GM12891 (cell line): ENCODE measurements around a stretch of chr11.

DNA sequence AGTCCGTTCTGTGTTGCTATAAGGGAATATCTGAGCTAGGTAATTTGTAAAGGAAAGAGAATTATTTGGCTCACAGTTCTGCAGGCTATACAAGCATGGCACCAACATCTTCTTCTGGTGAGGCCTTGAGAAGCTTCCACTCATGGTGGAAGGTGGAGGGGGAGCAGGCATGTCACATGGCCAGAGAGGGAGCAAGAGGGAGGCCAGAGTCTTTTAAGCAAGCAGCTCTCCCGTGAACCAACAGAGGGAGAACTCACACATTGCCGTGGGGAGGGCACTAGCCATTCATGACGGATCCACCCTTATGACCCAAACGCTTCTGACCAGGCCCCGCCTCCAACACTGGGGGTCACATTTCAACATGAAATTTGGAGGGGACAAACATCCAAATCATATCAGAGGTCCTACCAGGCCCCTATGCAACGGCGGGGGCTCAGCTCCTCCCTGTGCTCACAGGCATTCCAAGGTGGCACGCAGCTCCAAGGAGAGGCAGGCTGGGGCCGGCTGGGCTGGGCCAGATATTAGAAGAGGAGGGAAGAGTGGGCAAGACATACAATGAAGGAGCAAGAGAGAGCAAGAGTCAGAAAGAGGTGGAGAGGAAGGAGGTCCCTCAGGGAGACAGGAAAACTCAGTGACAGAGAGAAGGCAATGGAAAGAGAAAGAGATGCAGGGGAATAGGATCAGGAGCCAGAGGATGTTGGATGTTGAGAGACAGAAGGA is 4.7 kb downstream of the C11orf96 start:
- RRBS: no CpG with 5 or more reads among the region's 10 CpGs

DNA sequence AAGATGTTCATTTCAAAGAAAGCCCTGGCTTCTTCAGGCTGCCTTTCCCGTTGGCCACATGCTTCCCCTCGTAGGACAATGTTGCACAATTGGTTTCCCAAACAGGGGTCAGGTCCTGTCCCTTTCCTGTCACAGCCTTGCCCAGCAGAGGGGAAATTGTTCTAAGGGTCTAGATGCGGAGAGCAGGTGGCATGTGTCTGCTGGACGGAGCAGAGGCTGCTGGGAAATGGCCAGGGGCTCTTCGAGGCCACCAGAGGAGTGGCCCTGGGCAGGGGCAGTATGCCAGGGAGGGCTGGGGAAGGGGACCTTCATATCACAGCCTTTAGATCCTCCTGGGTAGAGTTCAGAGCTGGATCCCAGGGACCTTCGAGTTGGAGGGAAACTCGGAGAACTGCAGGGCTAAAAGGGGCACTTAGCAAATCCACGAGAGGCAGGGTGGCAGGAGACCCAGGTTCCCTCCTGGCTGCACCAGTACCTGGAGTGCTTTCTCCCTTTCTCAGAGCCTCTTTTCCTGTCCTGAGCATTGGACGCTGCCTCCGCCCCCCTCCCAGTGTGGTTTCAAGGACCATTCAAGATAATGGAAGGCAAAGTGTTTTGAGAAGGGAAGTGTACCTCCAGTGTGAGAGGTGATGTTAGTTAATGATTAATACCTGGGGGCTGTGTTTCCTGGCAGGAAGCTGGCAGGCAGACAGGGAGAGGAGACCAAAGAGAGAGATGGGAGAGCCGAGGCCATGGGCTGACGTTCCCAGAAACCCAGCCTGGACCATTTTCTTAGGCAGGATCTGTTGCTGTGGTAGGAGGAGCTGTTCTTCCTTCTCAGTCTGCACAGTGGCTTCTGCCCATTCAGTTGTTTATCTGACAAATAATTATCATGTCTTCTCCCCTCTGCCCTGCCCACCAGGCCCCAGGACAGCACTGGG is 42.5 kb downstream of the C11orf96 start:
- RRBS: no CpG with 5 or more reads among the region's 12 CpGs

DNA sequence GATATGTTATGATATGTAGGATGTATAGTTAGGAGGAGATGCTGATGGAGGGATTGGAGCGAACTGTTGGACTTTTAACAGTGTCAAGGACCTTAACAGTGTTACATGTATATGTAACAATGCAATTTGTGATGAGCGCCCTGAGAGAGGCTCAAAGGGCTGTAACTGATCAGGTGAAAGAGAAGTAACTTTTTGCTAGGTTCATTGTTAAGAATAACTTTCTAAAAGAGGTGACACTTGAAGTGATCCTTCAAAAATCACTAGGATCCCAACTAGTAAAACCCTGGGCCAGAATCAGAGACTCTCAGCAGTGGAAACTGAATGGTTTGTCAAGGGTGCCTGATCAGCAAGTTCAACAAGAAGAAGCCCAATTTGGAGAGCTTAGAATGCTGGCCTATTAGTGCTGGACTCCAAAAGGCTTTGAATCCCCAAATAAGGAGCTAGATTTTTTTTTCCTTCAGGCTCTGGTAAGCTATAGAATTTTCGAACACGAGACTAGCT is 71.4 kb downstream of the ALX4 start:
- RRBS: no CpG with 5 or more reads among the region's 4 CpGs

DNA sequence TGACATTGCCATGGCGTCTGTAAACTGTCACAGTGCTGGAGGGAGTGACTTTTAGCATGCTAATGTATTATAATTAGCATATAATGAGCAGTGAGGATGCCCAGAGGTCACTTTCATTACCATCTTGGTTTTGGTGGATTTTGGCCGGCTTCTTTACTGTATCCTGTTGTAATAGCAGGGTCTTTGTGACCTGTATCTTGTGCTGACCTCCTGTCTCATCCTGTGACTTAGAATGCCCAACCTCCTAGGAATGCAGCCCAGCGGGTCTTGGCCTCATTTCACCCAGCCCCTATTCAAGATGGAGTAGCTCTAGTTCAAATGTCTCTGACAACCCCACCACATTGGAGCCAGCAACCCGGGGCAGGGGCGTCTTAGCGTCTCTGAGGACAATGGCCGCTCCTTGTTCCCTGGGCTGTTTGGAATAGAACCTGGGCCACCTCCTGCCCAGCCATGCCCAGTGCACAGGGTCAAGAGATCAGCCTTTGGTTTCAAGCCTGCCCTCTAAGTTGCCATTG is 34.8 kb upstream of the CD82 start:
- RRBS: no CpG with 5 or more reads among the region's 7 CpGs

GRCh38 chr11:44590642-44591807 is 25.6 kb downstream of the CD82 start:
- RRBS: no CpG with 5 or more reads among the region's 11 CpGs

DNA sequence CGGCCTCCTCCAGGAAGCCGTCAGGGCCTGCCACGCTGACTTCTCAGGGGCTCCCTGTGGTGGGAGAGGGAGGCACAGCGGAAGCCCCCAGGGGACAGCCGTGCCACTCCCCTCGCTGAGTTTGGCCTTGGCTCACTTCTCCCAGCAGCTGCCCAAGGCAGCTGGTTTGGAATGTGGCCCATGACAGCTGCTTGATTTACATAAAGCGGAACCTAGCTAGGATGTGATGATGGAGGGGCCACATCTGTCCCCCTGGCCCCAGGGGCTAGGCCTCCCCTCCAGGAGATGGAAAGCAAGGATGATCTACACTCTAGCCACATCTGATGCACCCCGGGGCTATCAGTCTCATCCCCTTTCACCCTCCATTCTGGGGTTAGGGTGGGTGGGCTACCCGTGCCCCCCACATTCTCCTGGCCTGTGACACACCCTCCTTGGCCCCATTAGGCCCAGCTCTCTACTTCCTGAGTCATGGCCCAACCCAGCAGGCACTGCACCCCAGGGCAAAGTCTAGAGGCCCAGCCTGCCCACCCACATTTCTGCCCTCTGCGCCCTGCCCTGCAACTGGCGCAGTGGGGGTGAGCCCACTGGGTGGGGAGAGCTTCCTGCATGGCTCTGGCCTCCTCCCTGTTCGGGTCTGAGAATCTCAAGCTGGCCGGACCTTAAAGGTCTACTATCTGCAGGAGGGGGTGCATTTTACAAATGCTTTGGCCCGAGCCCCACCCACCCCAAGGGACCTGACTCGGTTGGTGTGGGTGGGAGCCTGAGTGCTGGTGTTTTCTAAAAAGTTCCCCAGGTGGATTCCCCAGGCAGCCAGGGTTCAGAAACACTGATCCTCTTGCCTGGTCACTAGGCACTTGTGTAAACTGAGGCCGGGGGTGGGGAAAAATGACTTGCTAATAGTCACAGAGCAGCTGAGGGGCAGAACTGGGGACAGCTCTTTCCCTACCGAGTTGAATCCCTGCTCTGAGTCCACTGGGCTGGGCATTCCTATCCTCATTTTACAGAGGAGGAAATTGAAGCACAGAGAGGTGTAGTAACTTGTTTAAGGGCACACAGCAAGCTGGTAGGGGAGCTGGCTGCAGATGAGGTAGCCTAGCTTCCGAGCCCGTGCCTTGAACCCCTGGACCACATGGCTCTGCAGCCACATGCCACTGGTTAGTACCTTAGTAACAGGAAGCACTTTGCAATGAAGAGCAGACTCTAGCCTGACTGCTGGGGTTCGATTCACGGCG is 36.0 kb downstream of the CD82 start:
- RRBS: no CpG with 5 or more reads among the region's 22 CpGs

GRCh38 chr11:44627694-44628525 is 62.4 kb downstream of the CD82 start:
- RRBS: no CpG with 5 or more reads among the region's 8 CpGs

DNA sequence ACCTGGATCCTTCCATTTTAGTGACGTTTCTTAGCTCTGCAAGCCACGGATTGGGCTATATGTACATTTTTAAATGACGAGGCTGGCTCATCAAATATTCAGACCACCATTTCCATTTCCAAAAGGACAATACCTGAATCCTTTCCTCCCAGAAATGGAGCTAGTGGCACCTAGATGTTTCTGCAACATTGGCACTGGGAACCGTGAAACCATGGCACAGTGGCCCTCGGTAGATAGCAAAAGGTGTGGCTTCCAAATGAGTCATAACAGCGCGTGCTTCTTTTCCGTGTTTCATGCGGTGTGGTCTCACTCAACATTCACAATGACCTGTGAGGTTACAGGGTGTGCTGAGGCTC is 67.5 kb downstream of the TP53I11 start:
- RRBS: no CpG with 5 or more reads among the region's 9 CpGs

GRCh38 chr11:44906706-44907106 is 44.0 kb downstream of the TP53I11 start:
- RRBS: no CpG with 5 or more reads among the region's 5 CpGs

- RRBS: no CpG with 5 or more reads among the region's 16 CpGs
These were observed 23.4 kb downstream of the TP53I11 start for GRCh38 chr11:44927262-44927772.

DNA sequence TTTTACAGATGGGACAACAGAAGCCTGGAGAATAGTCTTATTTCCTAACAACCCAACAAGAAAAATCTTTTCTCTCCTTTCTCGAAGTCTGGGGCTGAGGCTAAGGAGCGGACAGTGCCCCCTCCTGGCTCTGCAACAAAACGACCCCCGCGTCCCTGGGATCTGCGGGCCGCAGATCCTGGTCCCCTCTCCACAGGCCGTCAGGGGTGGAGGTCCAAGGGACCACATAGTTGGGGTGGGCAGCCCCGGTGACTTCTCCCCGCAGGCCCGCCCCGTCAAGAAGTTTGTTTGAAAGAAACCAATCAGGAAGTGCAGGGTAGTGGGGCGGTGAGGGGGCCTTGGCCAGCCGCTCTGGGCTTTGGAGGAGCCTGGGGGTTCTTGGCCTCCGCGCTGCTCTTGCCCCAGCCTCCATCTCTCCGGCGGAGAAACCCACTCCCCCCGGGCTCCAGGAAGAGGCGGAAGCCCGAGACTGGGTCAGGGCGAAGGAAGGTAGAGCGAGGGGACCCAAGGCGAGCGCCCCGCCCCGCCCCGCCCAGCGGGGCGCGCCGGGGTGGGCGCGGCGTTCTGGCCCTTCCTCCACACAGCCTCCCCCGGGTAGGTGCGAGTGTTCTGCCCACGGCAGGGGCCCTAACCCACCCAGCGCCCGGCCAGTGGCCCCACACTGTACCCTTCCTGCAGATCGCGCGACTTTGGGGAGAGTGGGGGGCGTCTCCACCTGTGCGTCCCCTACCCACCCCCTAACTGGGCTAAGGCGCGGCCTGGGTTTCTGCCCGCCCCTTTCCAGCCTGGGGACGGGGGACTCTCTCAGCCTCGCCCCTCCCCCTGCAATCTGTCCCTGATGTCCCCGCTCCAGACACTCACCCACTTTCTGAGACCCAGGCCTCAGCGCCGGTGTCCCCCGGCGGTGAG is 1.3 kb downstream of the TP53I11 start:
- RRBS: 2% methylated on average over 9 of the region's 55 CpGs

DNA sequence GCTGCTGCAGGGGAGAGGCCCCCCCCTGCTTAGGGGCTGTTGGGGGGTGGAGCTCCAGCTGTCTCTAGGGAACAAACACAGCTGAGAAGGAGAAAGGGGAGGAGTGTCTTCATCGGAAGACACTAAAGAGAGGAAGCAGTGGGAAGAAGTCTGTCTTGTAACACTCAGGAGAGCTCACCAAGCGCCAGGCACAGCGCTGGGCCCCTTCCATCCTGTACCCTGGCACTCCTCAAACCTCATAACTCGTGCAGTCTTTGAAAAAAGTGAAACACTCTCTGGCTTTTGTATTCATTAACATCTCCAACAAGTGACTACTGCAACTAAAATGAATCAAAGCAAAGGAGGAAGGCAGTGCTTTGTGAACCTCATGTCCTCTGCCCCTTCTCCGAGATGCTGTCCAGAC is 67.4 kb upstream of the PRDM11 start:
- RRBS: no CpG with 5 or more reads among the region's 5 CpGs

DNA sequence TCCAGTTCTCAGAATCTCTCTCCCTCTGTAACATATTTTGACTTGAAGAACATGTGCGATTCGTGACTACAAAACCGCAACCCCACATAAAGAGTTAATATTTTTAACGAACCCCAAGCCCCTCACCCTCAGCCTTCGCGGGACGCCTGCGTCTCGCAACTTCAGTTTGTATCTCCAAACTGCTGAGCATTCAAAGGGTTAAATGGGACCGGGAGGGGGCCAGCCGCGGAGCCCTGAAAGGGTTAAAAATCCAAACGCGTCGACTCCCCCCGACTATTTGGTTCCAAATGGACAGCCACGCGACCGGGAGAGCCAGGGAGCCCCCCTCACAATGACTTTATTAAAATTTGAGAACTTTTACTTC is 460 bp upstream of the PRDM11 start:
- RRBS: 2% methylated on average over 7 of the region's 19 CpGs

DNA sequence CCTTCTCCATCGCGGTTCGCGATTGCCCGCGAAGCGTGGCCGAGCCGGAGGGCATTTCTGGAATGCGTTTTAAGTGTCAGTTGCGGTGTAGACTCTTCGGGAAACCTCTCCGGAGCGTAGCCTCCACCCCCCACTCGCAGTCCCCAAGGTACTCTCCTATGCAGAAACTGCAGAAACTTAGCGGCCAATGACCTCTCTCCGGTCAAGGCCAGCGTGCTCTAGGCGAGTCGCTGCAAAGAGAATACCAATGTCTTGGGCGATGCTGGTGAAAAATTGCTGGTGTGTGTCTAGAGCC is 942 bp downstream of the PRDM11 start:
- RRBS: 7% methylated on average over 5 of the region's 21 CpGs

DNA sequence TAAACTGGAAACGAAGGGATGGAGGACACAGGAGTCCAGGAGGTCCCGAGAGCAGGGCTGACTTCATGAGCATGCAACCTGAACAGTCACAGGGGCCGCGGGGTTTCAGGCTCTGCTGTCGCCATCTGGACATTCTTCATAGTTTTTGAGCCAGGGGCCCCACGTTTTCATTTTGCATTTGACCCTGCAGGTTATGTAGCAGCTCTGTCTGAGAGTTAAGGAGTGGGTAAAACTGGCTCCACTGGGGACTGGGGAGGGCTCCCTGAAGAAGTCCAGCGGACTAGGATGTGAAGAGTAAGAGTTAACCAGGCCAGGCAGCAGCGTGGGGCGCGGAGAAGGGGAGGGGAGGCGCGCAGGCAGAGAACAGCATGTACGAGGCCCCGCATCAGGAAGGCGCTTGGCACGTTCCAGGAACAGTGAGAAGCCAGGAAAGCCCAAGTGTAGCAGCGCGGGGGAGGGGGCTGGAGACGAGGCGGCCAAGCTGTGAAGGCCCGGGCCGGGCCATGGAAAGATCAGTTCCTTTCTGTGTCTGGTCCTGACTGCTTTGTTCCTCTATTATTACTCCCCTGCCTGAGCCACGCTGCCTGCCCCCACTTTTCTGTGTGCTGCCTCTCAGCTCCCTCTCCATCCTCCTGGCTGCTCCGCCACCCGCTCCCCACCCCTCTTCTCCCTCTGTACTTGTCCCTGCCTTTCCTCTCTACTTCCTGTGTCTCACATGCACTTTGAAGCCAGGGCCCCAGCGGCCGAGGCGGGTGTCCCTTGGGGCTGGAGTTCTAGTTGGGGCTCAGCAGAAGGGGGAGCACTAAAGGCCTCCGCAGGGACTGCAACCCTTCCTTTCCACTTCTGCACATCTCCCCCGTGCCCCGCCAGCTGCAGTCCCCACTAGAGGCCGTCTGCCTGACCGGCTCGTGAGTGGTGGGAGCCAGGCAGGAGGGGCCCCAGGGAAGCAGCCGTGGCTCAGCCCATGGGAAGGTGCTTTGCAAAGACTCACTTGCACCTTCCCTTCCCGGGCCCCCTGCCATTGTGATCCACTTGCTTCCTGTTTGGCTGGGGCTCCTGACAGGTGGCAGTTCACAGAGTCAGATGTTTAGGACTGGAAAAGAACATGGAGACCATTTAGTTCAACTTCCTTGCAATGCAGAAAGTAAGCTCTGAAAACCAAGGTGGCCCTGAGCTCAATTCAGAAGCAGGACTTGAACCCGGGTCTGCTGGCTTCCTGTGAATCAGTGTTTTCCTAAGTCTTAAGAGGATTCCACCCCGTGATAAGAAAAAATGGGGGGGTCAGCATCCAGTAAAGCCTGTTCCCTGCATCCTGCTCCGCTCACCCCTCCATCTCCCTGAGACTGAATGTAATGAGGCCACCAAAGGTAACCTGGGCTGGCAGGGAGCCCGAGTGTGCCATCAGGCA is 63.7 kb downstream of the PRDM11 start:
- RRBS: 0% methylated on average over 1 of the region's 40 CpGs

GRCh38 chr11:45434283-45434609 is 148.1 kb upstream of the SYT13 start:
- RRBS: no CpG with 5 or more reads among the region's 5 CpGs

DNA sequence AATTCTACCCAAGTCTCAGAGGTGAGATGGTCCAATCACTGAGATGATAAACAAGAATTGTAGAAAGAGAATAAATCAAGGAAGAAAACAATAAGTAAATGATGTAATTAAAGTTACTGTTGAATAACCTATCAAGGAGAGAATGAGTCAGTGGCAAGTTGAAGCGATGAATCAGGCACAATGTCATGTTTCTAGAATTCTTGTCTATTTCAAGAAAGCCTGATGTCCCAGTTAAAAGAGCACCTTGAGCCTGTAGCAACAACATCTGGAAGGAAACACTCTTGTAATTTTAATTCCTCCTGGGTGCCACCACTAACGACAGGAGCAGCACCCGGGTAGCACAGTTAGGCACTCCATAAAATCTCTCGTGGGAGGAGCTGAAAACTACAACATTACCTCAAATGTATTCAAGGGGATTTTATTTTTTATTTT is 67.9 kb upstream of the SLC35C1 start:
- RRBS: no CpG with 5 or more reads among the region's 4 CpGs

DNA sequence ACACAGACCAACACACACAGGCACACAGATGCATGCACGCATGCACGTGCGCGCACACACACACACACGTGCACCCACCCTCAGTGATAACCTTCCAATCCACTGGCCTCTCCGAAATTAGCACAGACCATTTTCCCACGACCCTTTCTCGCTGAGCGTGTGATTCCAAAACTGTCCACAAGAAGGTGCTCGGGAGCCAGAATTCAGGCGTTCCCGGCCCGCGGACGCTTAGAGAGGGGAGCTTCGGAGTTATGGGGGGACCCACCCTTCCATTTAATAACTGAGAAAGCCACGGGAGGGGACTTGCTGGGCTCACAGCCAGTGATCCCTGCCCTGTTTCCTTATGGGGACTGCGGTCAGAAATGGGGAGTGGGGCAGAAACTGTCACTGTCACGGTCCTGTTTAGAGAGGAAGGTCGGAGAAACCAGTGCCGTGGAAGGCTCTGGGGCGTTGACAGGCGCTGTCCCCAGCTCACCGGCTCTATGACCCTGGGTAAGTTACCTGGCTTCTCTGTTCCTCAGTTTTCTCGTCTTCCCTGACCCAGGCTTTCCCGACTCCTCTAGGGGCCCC is 33.6 kb upstream of the SLC35C1 start:
- RRBS: no CpG with 5 or more reads among the region's 26 CpGs

DNA sequence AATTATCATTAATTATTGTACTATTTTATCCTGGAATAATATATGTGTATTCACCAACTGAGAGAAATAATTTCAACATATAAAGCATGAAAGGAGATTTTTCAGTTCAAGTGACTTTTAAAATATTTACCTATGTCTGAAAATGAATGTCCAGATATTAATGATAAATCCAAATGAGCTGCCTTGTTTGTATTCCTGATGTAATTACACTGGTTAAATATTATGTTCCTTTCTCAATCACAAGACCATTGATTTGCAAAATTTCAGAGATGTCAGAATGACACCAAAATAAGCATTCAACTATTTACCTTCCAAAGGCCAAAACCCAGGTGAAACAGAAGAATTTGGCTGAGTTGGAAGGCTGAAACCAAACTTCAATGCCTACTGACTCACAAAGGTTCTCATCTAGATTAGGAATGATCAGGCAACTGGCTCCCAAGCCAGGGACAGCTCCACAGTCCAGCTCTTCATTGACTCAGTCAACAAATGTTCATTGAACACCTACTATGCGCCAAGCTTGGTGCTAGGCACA is 13.5 kb upstream of the SLC35C1 start:
- RRBS: no CpG with 5 or more reads among the region's 1 CpG

DNA sequence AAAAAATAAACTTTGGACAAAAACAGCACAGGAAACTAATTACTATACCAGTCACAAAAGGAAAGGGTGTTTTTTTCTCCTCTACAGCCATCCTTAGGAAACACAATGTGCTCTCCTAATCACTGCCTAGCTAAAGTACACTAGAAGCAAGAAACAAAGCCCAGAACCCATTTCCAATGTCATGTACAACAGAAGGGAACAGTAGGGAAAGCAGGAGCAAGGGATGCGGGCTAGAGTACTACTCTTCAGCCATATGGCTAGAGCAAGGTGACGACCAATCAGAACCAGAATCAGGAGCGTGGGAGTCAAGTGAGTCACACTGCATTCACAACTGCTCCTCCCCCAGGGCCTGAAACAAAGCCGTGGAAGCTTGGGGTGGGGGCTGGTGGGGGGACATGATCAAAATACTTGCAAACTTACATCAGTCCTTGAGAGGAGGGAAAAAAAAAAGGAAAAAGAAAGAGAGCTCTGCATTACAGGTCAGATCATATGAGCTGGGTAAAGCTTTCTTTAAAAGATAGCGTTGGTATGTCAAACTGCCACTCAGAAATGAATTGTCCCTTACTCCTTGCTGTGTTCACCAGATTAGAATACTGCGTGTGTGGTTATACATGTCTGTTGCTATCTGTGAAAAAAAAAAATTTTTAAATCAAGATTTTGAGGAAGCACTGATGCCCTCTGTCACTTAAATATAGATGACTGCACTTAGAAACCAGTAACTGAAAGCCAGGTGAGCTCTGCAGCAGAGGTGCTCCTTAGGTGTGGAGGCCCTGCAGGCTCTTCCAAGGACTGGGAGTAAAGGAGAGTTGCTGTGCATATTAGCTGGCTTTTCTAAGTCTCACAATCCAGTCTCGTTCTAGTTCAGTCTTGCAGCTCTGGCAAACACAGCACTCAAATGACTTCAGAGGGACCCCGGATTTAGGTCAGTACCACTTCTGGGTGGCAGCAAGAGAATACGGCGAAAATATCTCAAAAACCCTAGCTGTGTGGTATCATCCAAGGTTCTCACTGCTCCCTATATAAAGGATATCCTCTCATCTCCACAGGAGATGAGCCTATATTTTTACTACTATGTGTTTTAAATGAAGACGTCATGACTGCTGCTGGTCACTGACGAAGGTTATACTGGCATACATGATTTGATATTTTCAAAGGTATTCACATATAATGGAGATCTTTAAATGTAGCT is 60.8 kb downstream of the LARGE2 start:
- RRBS: no CpG with 5 or more reads among the region's 12 CpGs